ENCODE measurements around a stretch of chr10.

DNA sequence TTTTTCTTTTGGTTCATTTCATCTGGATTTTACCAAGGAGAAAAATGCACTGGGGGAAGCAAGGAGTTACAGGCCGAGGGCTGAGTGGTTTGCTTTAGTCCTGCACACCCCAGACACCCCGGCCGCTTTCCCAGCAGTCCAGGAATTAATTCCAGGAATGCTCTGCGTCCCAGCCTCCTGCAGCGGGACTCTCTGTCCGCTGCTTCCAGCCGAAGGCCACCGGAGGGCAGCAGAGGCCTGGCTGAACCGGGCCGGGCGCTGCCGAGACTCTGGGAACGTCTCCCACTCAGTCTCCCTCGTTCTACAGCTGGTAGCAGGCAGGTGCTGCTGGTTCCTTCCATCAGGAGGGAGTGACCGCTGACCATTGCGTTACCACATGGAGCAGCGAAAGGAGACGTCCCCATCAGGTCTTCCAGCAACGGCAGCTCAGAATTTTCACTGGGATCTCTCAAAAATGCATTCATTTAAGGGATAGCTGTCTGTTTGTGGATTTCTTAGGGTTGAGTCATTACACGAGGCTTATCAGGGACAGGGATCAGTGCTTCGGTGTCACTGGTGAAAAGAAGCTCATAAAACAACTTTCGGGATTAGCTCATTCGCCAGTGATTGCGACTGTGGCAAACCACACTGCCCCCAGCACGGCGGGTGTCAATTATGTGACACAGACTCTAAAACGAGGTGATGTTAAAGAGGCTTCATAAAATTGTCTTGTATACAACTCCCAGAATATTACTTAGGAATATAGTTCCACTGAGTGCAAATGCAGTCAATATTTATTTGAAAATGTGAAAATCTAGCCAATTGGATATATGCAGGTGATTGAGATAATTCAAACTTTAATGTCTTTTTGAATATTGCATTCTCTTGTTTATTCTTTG lies 25.0 kb upstream of the PITRM1 start:
- RAMPAGE, long total RNA: no peak
- RRBS, 2 experiments: 2% methylated on average over 5 of the region's 27 CpGs; no CpG with 5 or more reads in 1 of the 2 experiments
CAGE:
- cytosol, long polyA minus RNA: no peak
- cytosol, long polyA plus RNA: no peak
- long polyA plus RNA: no peak
- nucleolus, long total RNA: no peak
- nucleus, long polyA plus RNA: no peak
- nucleus, long total RNA: no peak

- RAMPAGE, long total RNA: no peak
- RRBS, 2 experiments: no CpG with 5 or more reads among the region's 3 CpGs
CAGE:
- cytosol, long polyA minus RNA: no peak
- cytosol, long polyA plus RNA: no peak
- long polyA plus RNA: no peak
- nucleolus, long total RNA: no peak
- nucleus, long polyA plus RNA: no peak
- nucleus, long total RNA: no peak
Observed at GRCh38 chr10:3742322-3742751, 42.7 kb downstream of the KLF6 start.

GRCh38 chr10:3803193-3803686 lies 18.2 kb upstream of the KLF6 start:
- RAMPAGE, long total RNA: no peak
- RRBS, 2 experiments: no CpG with 5 or more reads among the region's 9 CpGs
CAGE:
- cytosol, long polyA minus RNA: no peak
- cytosol, long polyA plus RNA: no peak
- long polyA plus RNA: no peak
- nucleolus, long total RNA: no peak
- nucleus, long polyA plus RNA: no peak
- nucleus, long total RNA: no peak

DNA sequence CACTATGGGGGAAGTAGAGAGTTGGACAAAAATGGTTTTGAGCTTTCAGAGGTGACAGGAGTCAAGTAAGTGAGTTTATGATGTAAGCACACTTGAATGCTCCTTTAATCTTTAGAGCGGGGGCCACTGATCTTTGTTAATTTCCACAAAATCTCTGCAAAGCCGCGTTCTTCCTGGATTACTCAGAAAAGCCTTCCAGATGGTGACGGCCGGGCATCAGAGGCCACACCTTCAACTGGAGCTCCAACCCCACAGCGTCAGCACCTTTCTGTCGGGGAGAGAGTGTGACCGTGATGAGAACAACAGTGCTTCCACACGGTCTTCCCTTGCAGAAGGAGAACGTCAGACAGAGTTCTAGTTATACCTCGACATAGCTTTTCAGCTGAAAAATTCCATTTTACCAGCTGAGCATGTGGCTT lies 35.3 kb upstream of the KLF6 start:
- RAMPAGE, long total RNA: no peak
- RRBS, 2 experiments: no CpG with 5 or more reads among the region's 11 CpGs
CAGE:
- cytosol, long polyA minus RNA: no peak
- cytosol, long polyA plus RNA: no peak
- long polyA plus RNA: no peak
- nucleolus, long total RNA: no peak
- nucleus, long polyA plus RNA: no peak
- nucleus, long total RNA: no peak

DNA sequence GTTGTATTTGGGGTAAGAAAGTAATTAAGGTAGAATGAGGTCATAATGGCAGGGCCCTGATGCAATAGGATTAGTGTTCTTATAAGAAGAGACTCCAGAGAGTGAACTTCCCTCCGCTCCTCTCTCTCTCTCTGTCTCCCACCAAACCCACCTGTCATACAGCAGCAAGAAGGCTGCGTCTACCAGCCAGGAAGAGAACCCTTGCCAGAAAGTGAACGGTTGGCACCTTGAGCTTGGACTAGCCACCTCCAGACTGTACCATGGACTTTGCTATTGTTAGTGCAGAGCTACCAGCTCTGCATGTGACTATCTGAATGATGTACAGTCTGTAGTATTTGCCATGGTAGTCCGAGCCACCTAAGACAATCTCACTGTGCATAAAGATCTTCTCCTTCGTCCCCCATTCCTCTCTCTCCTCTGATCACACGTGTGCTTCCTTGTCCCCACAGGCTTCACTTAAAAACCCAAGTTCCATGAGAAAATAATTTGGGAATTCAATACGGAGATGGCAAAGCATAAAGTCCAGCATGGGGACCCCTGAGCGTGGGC lies 86.6 kb upstream of the KLF6 start:
- RAMPAGE, long total RNA: no peak
- RRBS, 2 experiments: no CpG with 5 or more reads among the region's 8 CpGs
CAGE:
- cytosol, long polyA minus RNA: no peak
- cytosol, long polyA plus RNA: no peak
- long polyA plus RNA: no peak
- nucleolus, long total RNA: no peak
- nucleus, long polyA plus RNA: no peak
- nucleus, long total RNA: no peak

DNA sequence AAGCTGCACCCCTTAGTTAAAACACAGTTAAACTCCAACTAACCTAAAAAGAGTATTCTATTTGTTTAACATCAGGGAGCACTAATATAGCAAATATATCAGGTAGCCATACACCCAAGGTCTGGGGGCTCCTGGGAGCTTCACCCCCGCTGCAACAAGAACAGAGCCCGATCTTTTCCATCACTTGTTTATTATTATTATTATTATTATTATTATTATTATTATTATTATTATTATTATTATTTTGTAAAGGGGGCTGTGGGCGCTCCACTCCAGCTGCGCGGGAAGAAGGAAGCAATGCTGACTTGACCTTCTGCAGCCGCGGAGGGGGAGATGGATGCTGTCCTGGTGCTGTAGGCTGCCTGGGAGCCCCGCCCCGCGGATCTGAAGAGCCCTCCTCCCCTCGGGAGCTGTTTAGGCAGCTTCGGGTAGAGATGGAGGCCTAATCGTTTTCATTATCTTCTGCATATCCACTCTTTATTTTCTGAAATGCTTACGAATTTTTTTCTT lies 101.1 kb upstream of the KLF6 start:
- RAMPAGE, long total RNA: no peak
- RRBS, 2 experiments: no CpG with 5 or more reads among the region's 14 CpGs
CAGE:
- cytosol, long polyA minus RNA: no peak
- cytosol, long polyA plus RNA: no peak
- long polyA plus RNA: no peak
- nucleolus, long total RNA: no peak
- nucleus, long polyA plus RNA: no peak
- nucleus, long total RNA: no peak

GRCh38 chr10:3948756-3949460 lies 163.9 kb upstream of the KLF6 start:
- RAMPAGE, long total RNA: no peak
- RRBS, 2 experiments: 89% methylated on average over 3 of the region's 13 CpGs; no CpG with 5 or more reads in 1 of the 2 experiments
CAGE:
- cytosol, long polyA minus RNA: no peak
- cytosol, long polyA plus RNA: no peak
- long polyA plus RNA: no peak
- nucleolus, long total RNA: no peak
- nucleus, long polyA plus RNA: no peak
- nucleus, long total RNA: no peak

- RAMPAGE, long total RNA: no peak
- RRBS, 2 experiments: no CpG with 5 or more reads among the region's 7 CpGs
CAGE:
- cytosol, long polyA minus RNA: no peak
- cytosol, long polyA plus RNA: no peak
- long polyA plus RNA: no peak
- nucleolus, long total RNA: no peak
- nucleus, long polyA plus RNA: no peak
- nucleus, long total RNA: no peak
Observed at GRCh38 chr10:4280520-4281086, 495.6 kb upstream of the KLF6 start.

DNA sequence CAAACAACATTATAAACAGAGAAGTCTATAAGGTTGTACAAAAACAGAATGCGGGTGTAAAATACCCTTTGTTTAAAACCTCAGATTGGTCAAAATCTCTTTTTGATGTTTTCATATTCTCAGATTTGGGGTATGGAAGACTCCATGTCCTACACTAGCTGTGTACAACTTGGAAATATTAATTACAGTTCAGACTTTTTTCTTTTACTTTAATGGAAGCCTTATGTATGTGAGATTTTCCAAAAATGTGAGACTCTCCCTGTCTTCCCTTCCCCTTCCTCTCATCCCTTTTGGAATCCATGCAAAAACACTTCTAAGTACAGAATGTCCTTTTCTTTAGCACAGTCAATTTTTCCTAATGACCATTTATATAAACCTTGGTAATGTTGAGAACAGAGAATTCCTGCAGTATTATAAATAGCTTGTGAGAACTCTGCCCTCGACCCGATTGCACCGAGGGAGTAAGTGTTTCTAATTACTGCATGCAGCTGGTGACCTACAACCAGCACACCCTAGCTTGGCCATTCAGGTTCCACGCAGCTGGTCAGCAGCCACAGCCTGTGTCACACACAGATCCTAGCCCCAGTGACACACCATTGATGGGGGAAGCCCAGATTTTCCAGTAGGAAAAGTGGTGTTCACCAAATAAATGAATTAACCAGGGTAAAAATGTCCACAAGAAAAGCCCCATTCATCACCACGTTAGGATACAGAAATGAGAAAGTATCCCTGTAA lies 498.8 kb upstream of the KLF6 start:
- RAMPAGE, long total RNA: no peak
- RRBS, 2 experiments: no CpG with 5 or more reads among the region's 6 CpGs
CAGE:
- cytosol, long polyA minus RNA: no peak
- cytosol, long polyA plus RNA: no peak
- long polyA plus RNA: no peak
- nucleolus, long total RNA: no peak
- nucleus, long polyA plus RNA: no peak
- nucleus, long total RNA: no peak

DNA sequence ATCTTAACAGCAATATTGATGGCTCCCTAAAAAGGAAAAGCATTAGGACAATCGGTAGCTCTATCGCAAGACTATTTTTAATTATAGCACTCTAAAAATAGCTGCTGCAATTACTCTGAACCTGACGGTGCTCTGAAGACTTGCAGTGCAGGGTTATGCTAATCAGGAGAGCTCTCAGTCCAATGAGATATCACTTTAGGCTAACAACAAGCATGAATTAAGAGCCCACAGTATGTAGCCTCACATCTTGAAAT lies 515.9 kb upstream of the AKR1E2 start:
- RAMPAGE, long total RNA: no peak
- RRBS, 2 experiments: no CpG with 5 or more reads among the region's 3 CpGs
CAGE:
- cytosol, long polyA minus RNA: no peak
- cytosol, long polyA plus RNA: no peak
- long polyA plus RNA: no peak
- nucleolus, long total RNA: no peak
- nucleus, long polyA plus RNA: no peak
- nucleus, long total RNA: no peak

GRCh38 chr10:4848356-4848928 lies 22.4 kb downstream of the AKR1E2 start:
- RAMPAGE, long total RNA: no peak
- RRBS, 2 experiments: no CpG with 5 or more reads among the region's 6 CpGs
CAGE:
- cytosol, long polyA minus RNA: no peak
- cytosol, long polyA plus RNA: no peak
- long polyA plus RNA: no peak
- nucleolus, long total RNA: no peak
- nucleus, long polyA plus RNA: no peak
- nucleus, long total RNA: no peak

DNA sequence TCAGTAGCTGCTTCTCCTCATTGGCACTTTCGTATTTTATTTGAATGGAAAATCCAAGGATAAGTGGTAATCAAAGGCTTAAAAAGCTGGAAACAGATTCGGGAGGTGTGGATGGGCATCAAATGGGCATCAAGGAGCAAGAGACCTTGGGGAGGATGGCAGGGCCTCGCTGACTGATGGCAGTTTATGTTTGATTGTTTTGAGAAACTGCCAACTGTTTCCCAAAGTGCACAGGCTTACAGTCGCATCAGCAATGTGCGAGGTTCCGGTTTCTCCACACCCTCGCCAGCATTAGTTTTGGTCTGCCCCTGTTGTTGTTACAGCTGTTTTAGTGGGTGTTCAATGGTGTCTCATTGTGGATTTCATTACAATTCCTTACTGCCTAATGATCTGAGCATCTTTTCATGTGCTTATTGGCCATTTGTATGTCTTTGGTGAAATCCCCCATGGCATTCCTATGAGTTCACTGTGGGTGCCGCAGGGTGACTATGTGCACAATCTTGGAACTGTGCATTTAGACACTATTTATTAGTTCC lies 24.4 kb downstream of the AKR1E2 start:
- RAMPAGE, long total RNA: no peak
- RRBS, 2 experiments: no CpG with 5 or more reads among the region's 8 CpGs
CAGE:
- cytosol, long polyA minus RNA: no peak
- cytosol, long polyA plus RNA: no peak
- long polyA plus RNA: no peak
- nucleolus, long total RNA: no peak
- nucleus, long polyA plus RNA: no peak
- nucleus, long total RNA: no peak

DNA sequence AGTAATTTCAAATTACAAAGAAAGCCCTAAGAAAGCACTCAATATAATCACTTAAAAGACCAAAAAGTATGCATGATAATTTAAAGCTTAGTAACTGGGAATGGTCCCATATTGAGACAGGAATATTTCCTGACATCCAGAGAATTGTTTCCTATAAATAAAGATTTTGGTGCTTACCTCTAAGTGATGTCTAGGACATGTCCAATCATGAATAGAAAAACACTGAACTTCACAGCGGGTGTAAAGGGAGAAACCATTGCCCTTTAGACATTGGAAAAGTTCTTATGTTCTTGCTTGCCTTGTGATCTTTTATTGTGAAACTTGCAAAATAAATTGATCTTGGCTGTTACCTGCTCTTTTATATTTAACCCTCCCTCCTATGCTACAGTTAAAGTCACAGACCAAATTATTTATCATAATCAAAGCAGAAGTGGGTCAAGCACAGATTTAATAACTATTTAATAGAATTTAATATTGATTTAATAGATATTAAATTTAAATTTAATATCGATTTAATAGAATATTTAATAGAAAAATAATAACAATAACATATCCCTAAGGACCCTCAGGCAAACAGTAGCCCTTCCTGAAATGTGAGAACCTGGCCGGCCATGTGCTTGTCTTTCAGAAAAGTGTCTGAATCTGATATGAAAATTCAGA lies 47.1 kb upstream of the AKR1C1 start:
- RAMPAGE, long total RNA: no peak
- RRBS, 2 experiments: no CpG with 5 or more reads among the region's 3 CpGs
CAGE:
- cytosol, long polyA minus RNA: no peak
- cytosol, long polyA plus RNA: no peak
- long polyA plus RNA: no peak
- nucleolus, long total RNA: no peak
- nucleus, long polyA plus RNA: no peak
- nucleus, long total RNA: no peak

DNA sequence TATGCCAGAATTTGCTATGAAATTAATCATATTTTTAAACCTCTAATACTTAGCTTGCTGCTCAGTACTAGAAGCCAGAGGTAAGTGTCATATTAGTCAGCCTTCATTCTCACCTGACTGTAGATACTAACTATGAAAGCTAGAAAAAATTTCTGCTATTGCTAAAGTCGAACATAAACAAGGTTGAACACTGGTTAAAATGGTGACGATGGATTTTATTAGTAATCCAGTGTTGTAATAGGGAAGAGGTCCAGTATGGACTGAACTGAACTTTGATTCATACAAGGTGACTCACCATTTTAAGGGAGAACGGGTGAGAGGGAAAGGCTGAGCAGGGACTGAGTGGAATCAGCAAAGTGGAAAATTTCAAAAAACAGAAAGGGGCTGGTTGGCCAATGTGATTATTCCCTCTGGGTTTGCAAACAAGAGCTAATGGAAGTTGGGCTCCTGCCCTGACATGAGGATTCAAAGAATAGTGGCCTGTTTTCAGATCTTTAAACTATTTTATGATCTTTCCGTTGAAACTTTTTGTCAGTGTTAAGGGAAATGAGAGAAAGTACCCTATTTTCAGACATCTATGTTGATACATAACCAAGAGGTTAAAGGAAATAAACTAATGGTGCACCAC lies 15.5 kb upstream of the AKR1C1 start:
- RAMPAGE, long total RNA: no peak
- RRBS, 2 experiments: no CpG with 5 or more reads among the region's 4 CpGs
CAGE:
- cytosol, long polyA minus RNA: no peak
- cytosol, long polyA plus RNA: no peak
- long polyA plus RNA: no peak
- nucleolus, long total RNA: no peak
- nucleus, long polyA plus RNA: no peak
- nucleus, long total RNA: no peak

- RAMPAGE, long total RNA: no peak
- RRBS, 2 experiments: no CpG with 5 or more reads among the region's 9 CpGs
CAGE:
- cytosol, long polyA minus RNA: no peak
- cytosol, long polyA plus RNA: no peak
- long polyA plus RNA: no peak
- nucleolus, long total RNA: no peak
- nucleus, long polyA plus RNA: no peak
- nucleus, long total RNA: no peak
Observed at GRCh38 chr10:5041205-5041789, 37.6 kb upstream of the AKR1C2 start.

- RAMPAGE, long total RNA: no peak
- RRBS, 2 experiments: no CpG with 5 or more reads among the region's 3 CpGs
CAGE:
- cytosol, long polyA minus RNA: no peak
- cytosol, long polyA plus RNA: no peak
- long polyA plus RNA: no peak
- nucleolus, long total RNA: no peak
- nucleus, long polyA plus RNA: no peak
- nucleus, long total RNA: no peak
Observed at GRCh38 chr10:5043676-5044307, 40.1 kb upstream of the AKR1C2 start.

DNA sequence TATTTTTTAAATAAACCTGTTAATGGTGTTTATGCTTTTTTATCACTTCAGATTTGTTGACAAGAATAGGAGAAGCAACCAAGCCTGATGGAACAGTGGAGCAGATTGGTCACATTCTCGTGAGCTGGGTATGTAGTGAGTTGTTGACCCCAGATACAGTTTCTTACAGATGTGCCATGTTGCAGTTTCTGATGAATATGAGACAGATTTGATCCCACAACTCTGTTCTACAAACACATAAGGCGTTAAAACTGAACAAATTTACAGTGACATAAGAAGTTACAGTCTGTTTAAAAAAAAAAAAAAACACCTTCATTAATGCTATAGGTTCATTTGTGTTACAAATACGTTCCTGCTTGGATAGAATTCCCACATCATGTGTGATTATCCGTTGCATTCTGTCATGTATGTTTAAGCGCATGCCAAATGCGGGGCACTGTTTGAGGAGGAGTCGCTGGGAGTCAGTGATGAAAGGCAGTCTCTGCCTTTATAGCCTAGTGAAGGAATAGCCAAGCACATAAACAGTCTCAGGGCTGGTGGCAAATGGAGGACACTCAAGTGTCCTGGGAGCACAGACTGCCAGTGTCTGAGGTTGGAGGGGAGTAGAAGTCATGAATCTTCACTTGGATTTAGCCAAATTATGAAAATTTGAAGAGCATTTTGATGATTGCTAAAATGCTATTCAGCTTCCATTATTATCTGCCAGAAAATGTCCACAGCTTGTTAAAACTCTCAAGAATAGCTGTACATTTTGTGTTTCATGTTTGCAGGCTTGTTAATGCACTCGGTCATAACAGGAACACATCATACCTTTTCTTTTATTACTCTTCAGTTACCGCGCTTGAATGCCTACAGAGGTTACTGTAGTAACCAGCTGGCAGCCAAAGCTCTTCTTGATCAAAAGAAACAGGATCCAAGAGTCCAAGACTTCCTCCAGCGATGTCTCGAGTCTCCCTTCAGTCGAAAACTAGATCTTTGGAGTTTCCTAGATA lies 41.4 kb downstream of the NET1 start:
- RAMPAGE, long total RNA: no peak
- RRBS, 2 experiments: no CpG with 5 or more reads among the region's 13 CpGs
CAGE:
- cytosol, long polyA minus RNA: start-site peak on the plus strand centred at position 85 of the sequence, 8 bp wide, 30 reads
- cytosol, long polyA plus RNA: no peak
- long polyA plus RNA: no peak
- nucleolus, long total RNA: no peak
- nucleus, long polyA plus RNA: no peak
- nucleus, long total RNA: no peak

GRCh38 chr10:5549575-5550116 lies 24.9 kb downstream of the CALML3 start:
- RAMPAGE, long total RNA: no peak
- RRBS, 2 experiments: 77% methylated on average over 1 of the region's 10 CpGs; no CpG with 5 or more reads in 1 of the 2 experiments
CAGE:
- cytosol, long polyA minus RNA: no peak
- cytosol, long polyA plus RNA: no peak
- long polyA plus RNA: no peak
- nucleolus, long total RNA: no peak
- nucleus, long polyA plus RNA: no peak
- nucleus, long total RNA: no peak

GRCh38 chr10:5572407-5573072 lies 47.8 kb downstream of the CALML3 start:
- RAMPAGE, long total RNA: no peak
- RRBS, 2 experiments: no CpG with 5 or more reads among the region's 10 CpGs
CAGE:
- cytosol, long polyA minus RNA: no peak
- cytosol, long polyA plus RNA: no peak
- long polyA plus RNA: no peak
- nucleolus, long total RNA: no peak
- nucleus, long polyA plus RNA: no peak
- nucleus, long total RNA: no peak

- RAMPAGE, long total RNA: no peak
- RRBS, 2 experiments: no CpG with 5 or more reads among the region's 3 CpGs
CAGE:
- cytosol, long polyA minus RNA: no peak
- cytosol, long polyA plus RNA: no peak
- long polyA plus RNA: no peak
- nucleolus, long total RNA: no peak
- nucleus, long polyA plus RNA: no peak
- nucleus, long total RNA: no peak
Observed at GRCh38 chr10:5665376-5665753, 1.0 kb downstream of the ASB13 start.